Zone of skin (tissue), 1 donor: ENCODE results near the genes TREH and DPAGT1.

- RRBS = no CpG with 5 or more reads among the region's 7 CpGs
Measured at GRCh38 chr11:118200850-118201548, 23.8 kb downstream of the JAML start.

- RRBS = no CpG with 5 or more reads among the region's 4 CpGs
Measured at GRCh38 chr11:118202623-118203277, 22.1 kb downstream of the JAML start.

DNA sequence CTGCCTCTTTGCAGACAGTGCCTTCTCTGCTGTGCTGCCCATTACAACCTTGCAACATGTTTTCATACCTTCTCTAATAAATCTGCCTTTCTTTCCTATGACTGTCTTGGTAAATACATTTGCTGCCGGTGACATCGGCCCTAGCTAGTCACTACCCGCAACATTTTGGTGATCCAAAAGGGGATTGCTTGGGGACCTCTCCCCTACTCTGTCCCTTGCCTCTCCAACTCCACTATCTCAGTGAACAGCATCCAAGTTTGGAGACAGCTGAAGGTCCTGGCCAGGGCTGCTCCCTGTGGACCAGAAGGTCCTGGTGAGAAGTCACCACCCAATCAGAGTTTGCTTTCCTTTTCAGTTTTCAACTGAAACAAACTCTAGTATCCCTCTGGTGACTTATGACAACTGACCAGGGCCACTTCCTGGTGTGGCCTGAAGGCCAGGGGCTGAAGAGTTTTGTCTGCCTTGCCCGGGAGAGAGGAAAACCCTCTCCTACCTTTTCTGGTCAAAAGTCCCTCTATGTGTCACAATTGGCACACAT lies 5.2 kb downstream of the JAML start:
- RRBS = no CpG with 5 or more reads among the region's 4 CpGs

DNA sequence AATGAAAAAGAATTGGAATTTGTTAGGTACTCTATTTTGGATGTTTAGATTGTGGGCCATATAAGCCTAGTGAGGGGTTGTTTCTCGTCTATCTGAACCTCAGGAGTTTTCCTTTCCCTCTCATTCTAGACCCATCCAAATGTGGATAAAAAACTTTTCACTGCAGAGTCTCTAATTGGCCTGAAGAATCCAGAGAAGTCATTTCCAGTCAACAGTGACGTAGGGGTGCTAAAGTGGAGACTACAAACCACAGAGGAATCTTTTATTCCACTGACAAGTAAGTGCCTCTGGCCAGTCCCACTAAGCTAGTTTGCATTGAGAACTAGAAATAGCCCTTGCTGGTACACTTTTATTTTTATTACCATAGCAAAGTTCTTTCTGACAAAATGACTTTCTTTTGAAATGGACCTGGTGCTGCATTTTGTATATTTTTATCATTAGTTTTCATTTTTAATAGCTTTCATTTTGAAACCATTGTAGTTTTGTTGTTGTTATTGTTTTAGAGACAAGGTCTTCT lies 14.8 kb upstream of the PHLDB1 start:
- RRBS = no CpG with 5 or more reads among the region's 2 CpGs

GRCh38 chr11:118605362-118605917 lies 2.0 kb upstream of the PHLDB1 start:
- RRBS = no CpG with 5 or more reads among the region's 8 CpGs

GRCh38 chr11:118620544-118620881 lies 13.1 kb downstream of the PHLDB1 start:
- RRBS = 6% methylated on average over 2 of the region's 5 CpGs

- RRBS = no CpG with 5 or more reads among the region's 6 CpGs
Measured at GRCh38 chr11:118622839-118623434, 15.5 kb downstream of the PHLDB1 start.

- RRBS = no CpG with 5 or more reads among the region's 16 CpGs
Measured at GRCh38 chr11:118643459-118644218, 35.8 kb downstream of the TREH start.

- RRBS = 5% methylated on average over 3 of the region's 30 CpGs
Measured at GRCh38 chr11:118659240-118660048, 20.0 kb downstream of the TREH start.

GRCh38 chr11:118679471-118680012 lies at the start of gene TREH:
Gene TREH (minus strand): TSS chr11:118679650.
- RRBS = no CpG with 5 or more reads among the region's 6 CpGs

- RRBS = no CpG with 5 or more reads among the region's 5 CpGs
Measured at GRCh38 chr11:118789546-118789952, 1.4 kb downstream of the DDX6 start.

GRCh38 chr11:118851965-118852793 lies 31.5 kb upstream of the CXCR5 start:
- RRBS = no CpG with 5 or more reads among the region's 11 CpGs

GRCh38 chr11:118890339-118890606 lies 6.6 kb downstream of the CXCR5 start:
- RRBS = no CpG with 5 or more reads among the region's 4 CpGs

DNA sequence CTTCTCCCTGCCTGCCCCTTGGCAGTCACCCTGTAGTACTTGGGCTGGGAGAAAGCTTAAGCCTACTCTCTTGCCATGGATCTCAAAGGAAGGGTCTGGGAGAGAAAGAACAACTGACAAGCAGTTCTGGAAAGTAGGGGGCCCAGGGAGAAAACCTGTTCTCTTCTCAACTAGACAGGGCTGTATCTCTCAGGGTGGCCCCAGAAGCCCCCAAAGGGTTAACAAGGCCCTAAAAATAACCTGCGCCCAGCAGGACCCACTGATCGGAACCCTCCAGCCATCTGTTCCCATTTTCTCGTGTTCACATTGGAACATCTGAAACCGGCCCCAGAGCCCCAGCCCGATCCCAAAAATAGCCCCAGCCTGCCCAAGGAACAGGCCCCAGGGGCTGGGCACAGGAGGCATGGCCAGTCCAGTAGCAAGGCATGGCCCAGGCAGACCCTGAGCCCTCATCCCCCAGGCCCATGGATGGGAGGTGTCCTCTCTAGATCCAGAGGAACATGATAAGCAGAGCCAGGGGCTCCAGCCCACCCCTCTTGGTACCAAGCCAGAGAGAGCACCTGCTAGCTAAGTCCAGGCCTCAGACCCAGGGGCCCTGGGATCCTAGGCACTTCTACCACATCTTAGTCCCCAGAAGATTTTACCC lies 9.9 kb downstream of the BCL9L start:
- RRBS = no CpG with 5 or more reads among the region's 5 CpGs

DNA sequence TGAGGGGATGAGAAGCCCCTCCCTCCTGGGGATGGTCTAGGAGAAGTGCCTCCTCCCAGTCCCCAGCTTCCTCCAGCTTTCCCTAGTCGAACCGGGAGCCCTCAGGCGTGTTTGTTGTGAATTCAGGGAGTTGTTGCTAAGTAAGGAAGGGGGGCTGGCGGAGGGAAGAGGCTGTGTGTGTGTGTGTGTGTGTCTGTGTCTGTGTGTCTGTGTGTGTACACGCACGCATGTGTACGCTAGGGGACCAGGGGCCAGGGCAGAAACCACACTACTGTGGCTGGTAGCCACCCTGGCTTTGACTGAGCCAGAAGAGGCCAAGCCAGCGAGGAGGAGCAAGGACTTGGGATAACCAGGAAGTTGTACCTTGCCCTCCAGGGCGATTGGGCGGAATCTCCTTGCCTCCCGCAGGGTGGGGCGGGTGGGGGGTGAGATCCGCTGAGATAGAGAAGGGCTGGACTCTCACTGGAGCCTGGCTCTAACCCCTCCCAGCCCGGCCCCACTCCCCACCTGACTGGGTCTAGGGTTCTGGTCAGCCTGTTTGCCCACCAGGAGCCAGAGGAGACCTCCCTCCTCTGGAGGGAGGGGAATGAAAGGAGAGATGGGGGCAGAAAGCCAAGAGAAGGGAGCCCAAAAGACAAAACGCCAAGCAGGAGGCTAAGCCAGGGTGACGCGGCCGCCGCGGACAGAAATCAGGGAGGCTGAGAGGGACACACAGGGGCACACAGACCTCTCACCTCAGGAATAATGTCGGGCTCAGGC lies 7.5 kb downstream of the BCL9L start:
- RRBS = no CpG with 5 or more reads among the region's 21 CpGs

GRCh38 chr11:119015944-119016840 lies 2.0 kb downstream of the RPS25 start:
- RRBS = no CpG with 5 or more reads among the region's 14 CpGs

- RRBS = no CpG with 5 or more reads among the region's 10 CpGs
Measured at GRCh38 chr11:119085585-119086017, 920 bp downstream of the HMBS start.

- RRBS = 2% methylated on average over 17 of the region's 43 CpGs
Measured at GRCh38 chr11:119100786-119101985, at the start of gene DPAGT1. Gene DPAGT1 (minus strand): TSS chr11:119101853.

GRCh38 chr11:119103131-119103440 lies 1.4 kb upstream of the DPAGT1 start:
- RRBS = no CpG with 5 or more reads among the region's 11 CpGs